PC-3 (cell line): ENCODE data around the gene PXT1.

- RAMPAGE, long total RNA, result no peak
Measured at GRCh38 chr6:36441287-36441844, 1.3 kb downstream of the PXT1 start.

GRCh38 chr6:36442578-36443140 lies at the start of gene PXT1:
TSS of gene PXT1 (minus strand) at chr6:36442854.
- RAMPAGE, long total RNA, result no peak

- RAMPAGE, long total RNA, result no peak
Measured at GRCh38 chr6:36443141-36443771, 456 bp downstream of the KCTD20 start.

DNA sequence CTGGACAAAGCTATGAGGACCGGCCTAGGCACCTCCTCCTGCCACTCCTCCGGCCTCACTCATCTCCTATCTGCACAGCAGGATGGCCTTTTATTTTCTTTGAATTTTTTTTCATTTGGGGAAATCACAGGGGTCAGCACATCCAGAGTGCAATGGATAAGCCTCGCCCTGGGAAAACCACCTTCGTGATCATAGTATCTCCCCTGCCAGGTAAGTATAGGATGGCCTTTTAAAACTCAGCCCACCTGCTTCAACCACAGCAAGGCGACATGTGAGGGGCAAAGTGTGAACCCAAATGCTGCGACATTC lies 39.1 kb upstream of the CDKN1A start:
- RAMPAGE, long total RNA, result no peak

DNA sequence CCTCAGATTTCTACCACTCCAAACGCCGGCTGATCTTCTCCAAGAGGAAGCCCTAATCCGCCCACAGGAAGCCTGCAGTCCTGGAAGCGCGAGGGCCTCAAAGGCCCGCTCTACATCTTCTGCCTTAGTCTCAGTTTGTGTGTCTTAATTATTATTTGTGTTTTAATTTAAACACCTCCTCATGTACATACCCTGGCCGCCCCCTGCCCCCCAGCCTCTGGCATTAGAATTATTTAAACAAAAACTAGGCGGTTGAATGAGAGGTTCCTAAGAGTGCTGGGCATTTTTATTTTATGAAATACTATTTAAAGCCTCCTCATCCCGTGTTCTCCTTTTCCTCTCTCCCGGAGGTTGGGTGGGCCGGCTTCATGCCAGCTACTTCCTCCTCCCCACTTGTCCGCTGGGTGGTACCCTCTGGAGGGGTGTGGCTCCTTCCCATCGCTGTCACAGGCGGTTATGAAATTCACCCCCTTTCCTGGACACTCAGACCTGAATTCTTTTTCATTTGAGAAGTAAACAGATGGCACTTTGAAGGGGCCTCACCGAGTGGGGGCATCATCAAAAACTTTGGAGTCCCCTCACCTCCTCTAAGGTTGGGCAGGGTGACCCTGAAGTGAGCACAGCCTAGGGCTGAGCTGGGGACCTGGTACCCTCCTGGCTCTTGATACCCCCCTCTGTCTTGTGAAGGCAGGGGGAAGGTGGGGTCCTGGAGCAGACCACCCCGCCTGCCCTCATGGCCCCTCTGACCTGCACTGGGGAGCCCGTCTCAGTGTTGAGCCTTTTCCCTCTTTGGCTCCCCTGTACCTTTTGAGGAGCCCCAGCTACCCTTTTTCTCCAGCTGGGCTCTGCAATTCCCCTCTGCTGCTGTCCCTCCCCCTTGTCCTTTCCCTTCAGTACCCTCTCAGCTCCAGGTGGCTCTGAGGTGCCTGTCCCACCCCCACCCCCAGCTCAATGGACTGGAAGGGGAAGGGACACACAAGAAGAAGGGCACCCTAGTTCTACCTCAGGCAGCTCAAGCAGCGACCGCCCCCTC lies 7.5 kb downstream of the CDKN1A start:
- RAMPAGE, long total RNA, result no peak

- RAMPAGE, long total RNA, result no peak
Measured at GRCh38 chr6:36688650-36689159, 8.9 kb upstream of the RAB44 start.

DNA sequence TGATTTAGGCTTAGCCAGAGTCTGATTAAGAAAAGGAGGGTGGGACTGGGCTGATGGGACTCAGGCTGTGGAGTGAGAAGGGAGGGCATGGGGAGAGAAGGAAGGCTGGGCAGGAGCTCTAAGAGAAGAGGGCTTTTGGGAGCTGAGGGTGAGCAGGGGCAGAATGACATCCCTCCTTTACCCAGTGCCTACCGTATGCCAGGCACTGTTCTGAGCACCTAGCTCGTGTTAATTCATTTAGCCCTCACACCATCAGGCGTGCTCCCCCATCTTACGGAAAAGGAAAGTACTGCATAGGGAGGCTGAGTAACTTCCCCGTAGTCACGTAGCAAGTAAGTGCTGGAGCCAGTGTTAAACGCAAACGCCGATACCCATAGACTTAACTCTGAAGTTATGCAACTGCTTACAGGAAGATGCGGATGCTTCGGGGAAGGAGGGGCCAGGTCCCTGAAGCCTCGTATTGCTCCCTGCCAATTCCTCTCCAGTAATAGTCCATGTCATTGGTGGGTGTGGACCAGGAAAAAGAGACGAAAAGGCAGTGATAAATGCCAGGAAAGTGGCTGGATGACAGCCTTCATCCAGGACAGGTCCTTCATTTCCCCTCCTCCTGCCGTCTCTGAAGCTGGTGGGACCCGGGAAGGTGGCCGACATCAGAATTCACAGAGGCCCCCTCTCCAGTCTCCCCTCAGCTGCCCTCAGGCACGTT lies 37.5 kb downstream of the RAB44 start:
- RAMPAGE, long total RNA, result no peak

DNA sequence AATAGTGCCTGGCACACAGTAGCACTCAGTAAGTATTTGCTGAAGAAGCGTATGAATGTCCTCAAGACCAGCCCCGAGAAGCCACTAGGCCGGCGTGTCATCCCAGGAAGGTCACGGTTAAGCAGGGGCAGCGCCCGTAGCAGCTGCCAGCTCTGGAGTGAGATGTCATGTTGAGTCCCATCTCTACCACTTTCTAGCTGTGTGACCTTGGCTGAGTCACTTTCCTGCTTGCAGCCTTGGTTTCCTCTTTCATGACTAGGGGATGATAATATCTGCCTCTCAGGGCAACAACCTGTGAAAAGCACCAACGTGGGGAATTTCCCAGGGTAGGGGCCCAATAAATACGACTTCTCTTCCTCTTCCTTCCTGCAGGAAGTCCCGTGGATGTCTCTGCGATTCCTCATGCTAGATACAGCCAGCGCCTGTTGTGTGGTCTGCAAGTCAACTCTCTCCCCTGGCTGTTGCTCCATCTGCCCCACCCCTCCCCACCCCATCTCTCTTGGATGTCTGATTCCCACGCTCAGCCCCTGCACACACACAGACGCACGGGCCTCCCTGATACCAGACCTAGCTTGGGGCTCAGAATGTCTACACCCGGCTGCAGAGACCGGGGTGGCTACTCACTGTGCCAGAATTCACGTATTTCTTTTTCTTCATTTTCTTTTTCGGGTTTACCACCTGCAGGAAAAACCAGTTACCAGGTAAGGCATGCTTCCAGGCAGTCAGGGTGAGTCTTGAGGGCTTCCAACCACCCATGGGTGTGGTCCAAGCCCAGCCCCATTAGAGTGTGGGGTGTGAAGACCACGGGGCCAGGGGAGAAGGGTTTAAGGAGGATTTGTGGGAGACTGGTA lies 58.2 kb downstream of the RAB44 start:
- RAMPAGE, long total RNA, result no peak

- RAMPAGE, long total RNA, result no peak
Measured at GRCh38 chr6:36757029-36757839, 59.6 kb downstream of the RAB44 start.

DNA sequence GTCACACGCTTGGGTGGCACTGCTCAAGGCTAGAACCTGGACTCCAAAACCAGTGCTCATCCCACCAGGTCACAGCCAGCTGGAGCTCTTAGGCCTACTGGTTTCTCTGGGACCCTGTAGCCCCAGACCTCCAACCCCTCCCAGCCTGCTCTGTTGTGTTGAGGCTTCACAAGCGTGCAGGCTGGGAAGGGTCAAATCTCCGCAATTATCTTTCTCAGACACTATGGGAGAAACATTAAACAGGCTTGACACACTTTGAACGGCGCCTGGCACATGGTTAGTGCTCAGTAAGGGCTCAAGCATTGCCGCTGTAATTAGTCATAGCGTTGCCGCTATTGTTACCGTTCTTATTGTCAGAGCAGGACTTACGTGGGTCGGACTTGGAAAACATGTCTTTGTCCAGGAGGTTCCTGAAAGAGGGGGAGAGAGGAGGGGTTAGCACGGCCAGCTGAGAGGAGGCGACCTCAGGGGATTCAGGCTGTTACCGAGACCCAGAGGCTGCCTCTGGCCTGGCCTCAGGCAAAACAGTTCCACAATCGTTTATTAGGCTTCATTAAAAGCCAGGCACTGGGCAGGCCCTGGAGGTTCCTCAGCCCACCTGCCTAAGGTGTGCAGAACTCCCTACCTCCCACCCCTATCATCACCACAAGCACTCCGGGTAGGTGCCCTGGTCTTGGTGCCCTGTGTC lies 16.4 kb downstream of the CPNE5 start:
- RAMPAGE, long total RNA, result no peak

GRCh38 chr6:36825944-36826317 lies 13.3 kb downstream of the CPNE5 start:
- RAMPAGE, long total RNA, result no peak

DNA sequence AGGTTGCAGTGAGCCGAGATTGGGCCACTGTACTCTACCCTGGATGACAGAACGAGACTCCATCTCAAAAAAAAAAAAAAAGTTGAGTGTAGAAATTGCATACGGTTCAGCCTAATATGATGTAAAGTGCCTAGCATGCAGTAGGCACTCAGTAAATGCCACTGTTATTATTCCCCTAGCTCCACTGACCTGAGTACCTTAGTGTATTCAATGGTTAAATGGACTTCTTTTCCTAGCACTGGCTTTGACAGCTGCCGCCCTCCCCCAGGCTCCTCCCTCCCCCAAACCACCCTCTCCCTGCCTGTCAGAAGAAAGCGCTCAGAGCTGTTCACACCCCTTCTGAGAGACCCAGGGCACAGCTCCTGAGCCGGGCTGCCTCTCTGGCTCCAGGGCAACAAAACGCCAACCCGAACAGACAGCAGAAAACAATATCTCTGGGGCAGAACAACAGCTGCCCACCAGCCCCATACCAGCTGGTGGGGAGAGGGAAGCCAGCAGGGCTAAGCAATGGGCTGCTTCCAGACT lies 4.6 kb downstream of the CPNE5 start:
- RAMPAGE, long total RNA, result no peak

- RAMPAGE, long total RNA, result no peak
Measured at GRCh38 chr6:36865751-36866162, 8.8 kb downstream of the PPIL1 start.

DNA sequence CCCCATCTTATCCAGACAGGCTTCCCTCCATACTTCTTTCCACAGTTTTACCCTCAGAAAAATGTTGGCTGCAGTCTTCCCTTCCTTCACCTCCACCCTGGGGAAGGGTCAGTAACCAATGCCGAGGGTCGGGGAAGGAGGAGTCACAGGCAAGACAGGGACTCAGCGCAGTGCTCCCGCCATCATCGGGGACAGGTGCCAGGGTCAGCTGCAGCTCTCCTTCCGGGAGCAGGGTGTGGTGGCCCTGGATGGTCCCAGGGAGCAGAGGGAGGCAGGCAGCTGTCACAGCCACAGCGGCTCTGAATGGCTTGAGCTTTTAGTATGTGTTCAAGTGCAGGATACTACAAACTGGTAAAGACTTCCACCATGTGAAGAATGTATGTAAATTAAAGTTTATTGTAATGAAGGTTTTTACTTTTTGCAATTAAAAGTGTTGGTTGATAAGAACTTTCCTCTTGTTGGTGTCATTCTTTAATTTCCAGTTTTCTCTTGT lies 26.0 kb upstream of the PI16 start:
- RAMPAGE, long total RNA, result no peak

DNA sequence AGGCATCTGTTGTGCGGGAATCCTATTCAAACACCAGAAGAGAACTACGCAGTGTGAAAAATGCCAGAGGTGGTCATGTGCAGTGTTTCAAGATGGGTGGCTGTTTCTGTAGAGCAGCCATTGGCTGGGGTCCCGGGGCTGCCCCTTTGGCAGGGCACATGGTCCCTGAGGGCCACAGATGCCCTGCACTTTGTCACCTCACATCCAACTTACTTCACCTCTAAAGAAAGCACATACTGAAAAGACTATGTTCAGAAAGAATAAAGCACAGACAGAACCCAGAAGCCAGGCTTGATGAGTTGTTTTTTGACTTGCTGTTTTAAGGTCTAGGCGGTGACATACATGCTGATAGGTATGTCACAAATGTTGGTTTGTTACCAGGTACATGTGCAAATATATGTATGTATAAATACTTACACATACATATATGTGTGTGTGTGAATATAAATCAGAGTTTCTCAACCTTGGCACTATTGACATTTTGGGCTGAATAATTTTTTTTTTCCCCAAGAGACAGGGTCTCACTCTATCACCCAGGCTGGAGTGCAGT lies 12.2 kb downstream of the MTCH1 start:
- RAMPAGE, long total RNA, result no peak

GRCh38 chr6:36975922-36976125 lies 10.2 kb downstream of the MTCH1 start:
- RAMPAGE, long total RNA, result no peak

DNA sequence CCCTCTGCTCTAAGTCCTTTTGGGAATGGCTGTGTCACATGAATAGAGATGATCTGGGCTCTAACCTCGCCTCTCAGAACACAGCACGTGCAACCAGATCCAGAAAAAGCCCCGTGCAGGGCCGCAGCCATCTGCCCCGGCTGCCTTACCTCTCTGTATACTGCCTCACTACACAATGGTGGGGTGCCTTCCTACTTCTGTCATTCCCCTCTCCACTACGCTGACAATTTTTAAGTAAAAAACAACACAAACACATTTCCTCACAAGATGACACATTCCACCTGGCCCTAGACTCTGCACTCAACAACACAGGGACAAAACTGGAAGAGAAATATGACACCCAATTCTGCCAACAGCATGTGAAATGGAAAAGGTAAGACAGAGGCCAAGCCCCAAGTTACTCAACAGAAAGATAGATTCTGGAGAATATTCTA lies 5.7 kb downstream of the MTCH1 start:
- RAMPAGE, long total RNA, result no peak

DNA sequence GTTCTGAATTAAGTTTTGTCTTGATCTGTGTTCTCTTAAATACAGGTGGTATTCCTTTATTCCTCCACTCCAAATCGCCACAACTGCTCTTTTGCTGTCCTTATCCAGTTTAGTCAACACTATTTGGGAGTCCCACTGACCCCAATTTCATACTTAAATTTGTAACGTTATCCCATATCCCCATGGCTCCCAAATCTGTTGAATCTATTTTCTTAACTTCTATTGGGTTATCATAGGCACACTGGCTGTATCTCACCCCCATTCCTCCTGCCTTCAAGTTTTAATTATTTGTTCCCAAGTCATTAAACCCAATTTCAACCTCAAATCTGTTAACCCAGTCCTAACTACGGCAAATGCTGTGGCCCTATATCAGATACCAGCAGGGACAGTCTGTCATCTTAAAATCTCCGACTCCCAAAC lies 2.7 kb downstream of the MTCH1 start:
- RAMPAGE, long total RNA, result no peak

- RAMPAGE, long total RNA, result no peak
Measured at GRCh38 chr6:36985435-36985801, 578 bp downstream of the MTCH1 start.

GRCh38 chr6:37134529-37135378 lies 35.2 kb upstream of the PIM1 start:
- RAMPAGE, long total RNA, result no peak